NB4 (cell line): ENCODE data around the genes H4C16, MGP and ARHGDIB.

DNA sequence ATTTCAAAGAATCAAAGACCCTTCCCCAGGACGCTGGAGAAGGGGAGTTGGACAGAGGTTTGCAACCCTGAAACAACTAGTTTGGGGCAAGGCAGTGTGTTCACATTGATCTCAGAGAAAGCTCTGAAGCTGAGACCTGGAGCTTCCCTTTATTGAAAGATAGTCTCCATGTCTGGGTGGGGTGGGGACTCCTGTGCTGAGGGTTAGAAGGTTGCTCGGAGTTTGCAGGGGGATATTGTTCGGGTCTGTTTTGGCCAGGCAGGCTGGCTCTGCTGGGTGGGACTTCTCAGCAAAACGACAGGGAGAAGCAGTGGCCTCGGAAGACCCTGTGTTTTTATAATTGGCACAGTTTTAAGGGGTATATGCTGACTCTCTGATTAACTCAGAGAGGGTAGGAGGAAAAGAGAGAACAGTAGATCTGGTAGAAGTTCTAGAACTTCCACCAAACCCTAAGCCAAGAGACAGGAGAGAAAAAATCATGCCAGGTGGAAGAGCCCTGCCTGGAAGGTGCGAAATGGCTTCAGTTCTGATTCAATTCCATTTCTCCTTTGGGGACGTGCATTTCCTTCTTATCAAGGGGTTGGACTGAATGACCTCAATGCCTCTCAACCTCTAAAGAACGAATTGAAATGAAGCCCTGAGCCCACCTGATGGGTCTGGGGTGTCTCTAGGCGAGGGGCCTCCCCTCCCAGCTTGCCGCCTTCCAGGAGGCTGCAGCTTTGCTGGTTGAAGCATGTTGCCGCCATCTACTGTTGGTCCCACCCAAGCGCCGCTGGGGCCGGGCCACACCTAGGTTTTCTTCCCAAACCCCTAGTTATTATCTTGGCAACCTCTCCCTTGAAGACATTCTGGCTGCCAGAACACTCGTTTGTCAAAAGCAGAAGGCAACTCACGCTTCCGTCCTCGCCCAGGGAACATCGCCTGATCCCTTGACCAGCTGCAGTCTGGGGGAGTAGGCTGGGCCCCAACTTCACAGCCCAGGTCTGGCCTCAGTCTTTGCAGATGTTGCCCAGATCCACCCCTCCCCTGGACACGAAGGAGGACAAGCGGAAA lies 6.2 kb downstream of the EMP1 start:
- RRBS = no CpG with 5 or more reads among the region's 21 CpGs

- RRBS = no CpG with 5 or more reads among the region's 5 CpGs
These were observed 8.3 kb downstream of the EMP1 start for GRCh38 chr12:13204862-13205133.

DNA sequence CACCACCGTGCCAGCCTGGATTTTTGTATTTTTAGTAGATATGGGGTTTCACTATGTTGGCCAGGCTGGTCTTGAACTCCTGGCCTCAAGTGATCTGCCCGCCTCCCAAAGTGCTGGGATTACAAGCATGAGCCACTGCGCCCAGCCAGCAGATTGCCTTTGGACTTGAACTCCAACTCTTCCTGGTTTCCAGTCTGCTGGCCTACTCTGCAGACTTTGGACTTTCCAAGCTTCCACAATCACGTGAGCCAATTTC lies 54.9 kb downstream of the EMP1 start:
- RRBS = no CpG with 5 or more reads among the region's 4 CpGs

DNA sequence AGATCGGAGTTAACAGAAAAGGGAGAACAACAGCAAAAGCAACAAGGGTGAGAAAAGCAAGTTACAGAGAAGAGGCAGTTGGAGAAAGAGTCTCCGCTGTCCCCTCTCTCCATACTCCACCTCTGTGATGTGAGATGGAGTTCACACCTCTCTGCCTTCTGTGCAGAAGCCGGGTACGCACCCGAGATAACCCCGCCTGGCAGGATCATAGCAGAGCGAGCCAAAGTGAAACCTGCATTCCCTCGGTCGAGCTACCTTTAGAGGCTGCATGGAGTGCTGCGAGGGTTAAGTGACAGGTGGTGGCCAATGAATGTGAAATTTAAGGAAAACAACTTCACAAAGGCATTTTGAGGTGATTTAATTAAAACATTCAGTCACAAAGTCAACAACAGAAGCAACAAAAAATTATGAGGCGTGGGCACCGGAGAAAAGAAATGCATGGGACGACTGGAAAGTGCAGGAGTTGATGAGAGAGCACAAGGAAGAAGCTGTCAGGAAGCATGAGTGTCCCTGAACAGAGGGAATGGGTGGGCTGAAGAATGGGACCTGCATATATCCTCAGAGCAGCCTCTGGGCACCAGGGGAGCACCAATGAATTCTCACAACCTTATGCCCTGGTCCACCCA lies 208.2 kb downstream of the EMP1 start:
- RRBS = no CpG with 5 or more reads among the region's 13 CpGs

- RRBS = no CpG with 5 or more reads among the region's 2 CpGs
These were observed 244.4 kb downstream of the EMP1 start for GRCh38 chr12:13441012-13441259.

GRCh38 chr12:14424194-14425533 lies 59.2 kb downstream of the ATF7IP start:
- RRBS = no CpG with 5 or more reads among the region's 12 CpGs

- RRBS = no CpG with 5 or more reads among the region's 1 CpG
These were observed 97.9 kb downstream of the ATF7IP start for GRCh38 chr12:14463121-14463972.

DNA sequence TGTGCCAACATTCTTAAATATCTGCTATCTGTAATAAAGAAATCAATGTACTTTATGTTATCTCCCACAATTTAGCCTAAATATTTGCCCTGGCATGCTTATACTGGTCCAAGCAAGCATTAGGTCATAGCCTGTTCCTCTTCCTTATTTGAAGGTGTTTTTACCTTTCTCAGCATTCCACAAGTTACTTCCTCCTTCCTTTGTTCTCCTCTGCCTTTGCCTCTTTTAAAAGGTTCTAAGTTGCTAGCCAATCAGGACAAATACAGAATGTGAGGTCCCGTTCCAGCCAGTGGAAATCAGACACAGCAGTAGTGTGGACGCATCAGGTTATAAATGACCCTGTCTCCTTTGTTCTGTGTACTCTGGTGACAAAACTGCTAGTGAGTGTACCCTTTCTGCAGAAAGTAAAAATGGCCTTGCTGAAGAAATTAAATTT lies 5.0 kb downstream of the H4C16 start:
- RRBS = no CpG with 5 or more reads among the region's 2 CpGs

DNA sequence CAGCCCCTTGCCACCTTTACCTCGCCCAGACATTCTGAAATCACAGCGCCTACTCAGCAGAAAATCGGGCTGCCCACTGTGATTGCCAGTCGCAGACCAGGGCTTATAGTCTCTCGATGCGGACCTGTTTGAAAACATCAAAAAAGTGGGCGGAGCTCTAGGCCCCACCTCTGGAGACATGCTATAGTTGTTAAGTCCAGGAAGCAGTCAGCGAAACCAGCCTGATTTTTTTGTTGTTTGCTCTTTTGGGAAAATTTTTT lies at the start of gene H4C16:
Gene H4C16 (minus strand): TSS at position 80 of the 260 bp plus-strand sequence.
- RRBS = no CpG with 5 or more reads among the region's 8 CpGs

DNA sequence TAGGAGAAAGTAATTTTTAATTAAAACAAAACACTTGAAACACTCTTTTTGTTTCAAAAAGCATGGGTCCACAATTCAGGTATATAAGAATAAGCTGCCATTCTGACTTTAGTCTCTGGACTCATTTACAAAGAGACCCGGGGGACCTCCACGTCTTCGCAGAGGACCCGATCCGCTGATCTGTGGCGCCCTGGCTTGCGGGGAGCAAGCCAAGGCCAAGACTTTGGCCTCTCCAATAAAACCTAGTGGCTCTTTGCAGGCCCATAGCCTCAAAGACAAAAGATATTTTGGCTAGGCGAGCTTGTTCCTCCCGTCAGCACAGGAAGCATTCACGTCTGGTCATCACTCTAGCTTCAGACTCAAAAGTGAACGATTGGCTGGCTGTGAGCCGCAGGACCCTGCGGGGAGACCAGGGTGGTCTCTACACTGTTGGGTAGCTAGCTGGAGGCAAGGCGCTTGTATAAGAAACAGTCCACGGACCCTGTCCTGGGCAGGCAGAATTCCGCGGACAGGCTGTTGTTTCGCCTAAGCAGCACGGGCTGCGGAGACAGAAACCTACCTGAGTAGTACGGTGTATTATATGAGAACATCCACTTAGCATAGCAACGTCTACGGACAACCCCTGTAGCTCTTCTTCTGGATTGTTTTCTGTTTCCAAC lies 636 bp upstream of the H2AJ start:
- RRBS = no CpG with 5 or more reads among the region's 23 CpGs

DNA sequence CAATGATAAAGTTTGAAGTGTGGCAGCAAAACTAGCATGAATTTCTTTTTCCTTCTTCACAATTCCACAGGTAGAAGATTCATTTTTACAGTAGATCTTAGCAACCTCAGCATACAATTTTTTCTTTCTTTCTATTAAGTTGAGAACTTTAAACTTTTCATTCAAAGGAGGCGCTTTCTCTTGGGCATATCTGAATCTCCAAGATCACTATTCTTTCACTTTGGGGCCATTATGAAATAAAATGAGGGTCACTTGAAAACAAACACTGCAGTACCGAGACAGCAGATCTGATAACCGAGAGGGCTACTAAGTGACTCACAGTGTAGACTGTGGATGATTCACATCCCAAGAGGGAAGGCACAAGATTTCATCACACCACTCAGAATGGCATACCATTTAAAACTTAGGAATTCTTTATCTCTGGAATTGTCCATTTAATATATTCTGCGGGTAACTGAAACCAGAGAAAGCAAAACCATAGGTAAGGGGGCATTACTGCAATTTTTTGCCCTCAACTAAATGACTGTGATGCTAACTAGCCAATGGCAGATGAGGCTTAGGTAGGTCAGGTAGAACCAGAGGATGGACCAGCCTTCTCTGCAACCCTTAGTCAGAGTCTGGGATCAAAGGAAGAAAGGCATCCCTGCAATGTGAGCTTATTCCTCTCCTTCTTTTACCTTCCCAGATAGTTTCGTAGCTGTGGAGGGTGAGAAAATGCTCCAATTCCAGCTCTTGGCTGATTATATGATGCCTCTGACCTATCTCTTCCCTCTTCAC lies 7.0 kb downstream of the ART4 start:
- RRBS = no CpG with 5 or more reads among the region's 5 CpGs

- RRBS = no CpG with 5 or more reads among the region's 9 CpGs
These were observed at the start of gene MGP for GRCh38 chr12:14885458-14886336. Gene MGP, minus strand, starts transcription at chr12:14885854.

GRCh38 chr12:14905930-14906557 lies 20.4 kb upstream of the MGP start:
- RRBS = no CpG with 5 or more reads among the region's 7 CpGs

GRCh38 chr12:14924693-14925189 lies 13.6 kb downstream of the ERP27 start:
- RRBS = no CpG with 5 or more reads among the region's 4 CpGs

- RRBS = no CpG with 5 or more reads among the region's 6 CpGs
These were observed 9.3 kb downstream of the ERP27 start for GRCh38 chr12:14928835-14929539.

GRCh38 chr12:14934740-14935450 lies 3.4 kb downstream of the ERP27 start:
- RRBS = no CpG with 5 or more reads among the region's 6 CpGs

DNA sequence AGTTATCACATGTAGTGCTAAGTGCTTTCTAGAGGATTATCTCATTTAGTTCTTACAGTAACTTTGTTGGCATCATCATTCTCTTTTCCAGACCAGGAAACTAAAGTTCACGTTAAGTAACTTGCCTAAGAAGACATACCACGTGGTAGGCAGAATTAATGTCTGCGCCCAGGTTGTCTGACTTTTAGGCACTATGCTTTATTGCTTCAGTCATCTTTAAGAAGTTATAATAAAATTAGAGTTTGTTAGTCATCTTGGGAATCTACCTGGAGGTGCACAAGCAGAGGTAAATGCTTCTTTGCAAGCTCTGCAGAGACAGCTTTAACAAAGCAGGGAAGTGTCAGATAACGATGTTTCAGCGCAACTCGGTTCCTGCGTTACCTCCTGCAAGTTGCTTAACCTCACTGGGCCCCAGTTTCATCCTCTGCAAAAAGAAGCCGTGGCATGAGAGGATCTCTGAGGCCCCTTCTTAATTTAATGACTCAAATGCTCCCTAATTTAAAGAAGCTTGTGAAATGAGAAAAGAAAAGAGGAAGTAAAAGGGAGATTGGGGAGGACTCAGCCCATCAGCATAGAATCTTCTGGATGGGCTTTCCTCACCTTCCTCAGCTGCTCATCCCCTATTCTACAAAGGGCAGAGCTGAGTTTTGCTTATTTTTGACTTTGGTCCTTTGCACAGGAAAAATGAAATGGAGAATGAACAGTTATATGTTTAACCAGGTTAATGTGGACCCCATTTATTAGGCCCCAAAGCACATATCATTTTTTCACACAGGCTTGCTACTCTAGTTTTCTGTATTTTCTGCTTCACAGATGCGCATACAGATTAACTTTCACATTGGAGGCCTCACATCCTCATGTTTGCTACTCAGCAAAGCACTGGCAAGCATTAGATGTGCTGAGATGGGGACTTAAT lies 5.2 kb downstream of the ARHGDIB start:
- RRBS = no CpG with 5 or more reads among the region's 9 CpGs

GRCh38 chr12:14961486-14962145 lies at the start of gene ARHGDIB:
Gene ARHGDIB, minus strand, starts transcription at chr12:14961601.
- RRBS = no CpG with 5 or more reads among the region's 12 CpGs

DNA sequence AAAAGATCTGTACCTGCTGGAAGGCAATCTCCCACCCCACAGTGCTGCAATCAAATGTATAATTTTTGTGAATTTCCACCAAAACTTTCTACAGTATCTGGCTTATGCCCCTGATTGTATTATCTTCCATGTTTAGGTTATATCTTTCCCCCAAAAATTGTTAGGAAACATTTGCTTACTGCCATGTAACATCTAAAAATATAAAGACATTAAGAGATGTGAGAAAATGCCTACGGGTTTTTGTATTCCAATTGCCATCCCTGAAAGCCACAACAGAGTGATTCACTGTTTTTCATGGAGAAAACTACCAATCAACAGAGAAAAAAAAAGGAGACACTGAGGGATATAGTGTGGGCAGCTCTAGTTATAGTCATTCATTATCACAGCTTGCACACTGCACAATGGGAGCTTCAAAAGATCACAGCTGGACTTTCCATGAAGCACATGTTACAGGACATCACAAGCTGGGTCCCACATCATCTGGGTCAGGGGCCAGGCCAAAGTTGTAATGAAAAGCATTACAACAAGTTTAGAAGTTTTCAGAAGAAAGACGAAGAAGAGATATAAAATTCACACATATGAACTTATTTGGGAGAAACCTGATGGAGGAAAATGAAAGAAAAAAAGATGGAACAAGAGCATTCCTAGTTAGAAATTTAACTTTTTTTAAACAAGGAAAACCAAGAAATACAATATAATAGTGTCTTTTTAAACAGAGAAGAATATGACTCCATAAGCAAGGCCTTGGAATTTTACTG lies 41.6 kb downstream of the RERG start:
- RRBS = no CpG with 5 or more reads among the region's 2 CpGs

- RRBS = no CpG with 5 or more reads among the region's 8 CpGs
These were observed 205.0 kb downstream of the PTPRO start for GRCh38 chr12:15527065-15527870.